Measurements from ENCODE around the genes SCAI and RABEPK.

- PRO-cap: no peak
These were observed 1.9 kb downstream of the NEK6 start for GRCh38 chr9:124259270-124260376.

GRCh38 chr9:124284271-124284768 is 26.6 kb downstream of the NEK6 start:
- PRO-cap: no peak

DNA sequence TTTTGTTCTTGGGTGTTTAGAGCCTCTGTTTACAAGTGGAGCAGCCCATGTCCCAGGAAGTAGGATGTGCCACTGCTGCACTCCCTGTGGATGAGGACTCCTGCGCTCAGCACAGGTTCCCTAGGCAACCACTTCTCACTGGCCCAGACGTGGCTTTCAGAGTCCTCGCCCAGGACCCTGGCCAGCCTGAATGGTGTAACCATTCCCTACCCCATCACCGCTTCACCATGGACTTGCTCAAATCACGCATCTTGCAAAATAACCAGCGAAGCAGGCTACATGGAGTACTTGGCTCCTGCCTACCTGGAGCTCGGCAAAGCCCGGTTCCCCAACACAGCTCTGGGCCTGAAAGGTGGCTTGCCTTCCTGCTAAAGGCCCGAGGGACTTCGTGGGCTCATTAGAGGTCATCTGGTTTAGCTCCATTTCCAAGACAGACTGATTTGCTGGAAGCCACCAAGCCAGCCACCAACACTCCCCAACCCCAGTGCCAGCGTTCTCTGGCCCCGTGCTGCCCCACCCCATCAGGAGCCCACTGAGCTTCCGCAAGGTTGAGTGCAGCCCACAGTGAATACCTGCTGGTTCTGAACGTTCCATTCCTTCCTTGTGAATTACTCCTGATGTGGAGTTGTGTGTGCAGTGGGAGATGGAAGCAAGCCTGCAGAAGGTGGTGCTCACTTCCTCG is 59.8 kb downstream of the PSMB7 start:
- PRO-cap: no peak

GRCh38 chr9:124385929-124386550 is 29.2 kb downstream of the PSMB7 start:
- PRO-cap: no peak

GRCh38 chr9:124624594-124625017 is 117.4 kb upstream of the NR5A1 start:
- PRO-cap: no peak

GRCh38 chr9:124665358-124665993 is 105.6 kb downstream of the NR6A1 start:
- PRO-cap: no peak

- PRO-cap: no peak
These were observed 46.0 kb downstream of the NR6A1 start for GRCh38 chr9:124725083-124725612.

DNA sequence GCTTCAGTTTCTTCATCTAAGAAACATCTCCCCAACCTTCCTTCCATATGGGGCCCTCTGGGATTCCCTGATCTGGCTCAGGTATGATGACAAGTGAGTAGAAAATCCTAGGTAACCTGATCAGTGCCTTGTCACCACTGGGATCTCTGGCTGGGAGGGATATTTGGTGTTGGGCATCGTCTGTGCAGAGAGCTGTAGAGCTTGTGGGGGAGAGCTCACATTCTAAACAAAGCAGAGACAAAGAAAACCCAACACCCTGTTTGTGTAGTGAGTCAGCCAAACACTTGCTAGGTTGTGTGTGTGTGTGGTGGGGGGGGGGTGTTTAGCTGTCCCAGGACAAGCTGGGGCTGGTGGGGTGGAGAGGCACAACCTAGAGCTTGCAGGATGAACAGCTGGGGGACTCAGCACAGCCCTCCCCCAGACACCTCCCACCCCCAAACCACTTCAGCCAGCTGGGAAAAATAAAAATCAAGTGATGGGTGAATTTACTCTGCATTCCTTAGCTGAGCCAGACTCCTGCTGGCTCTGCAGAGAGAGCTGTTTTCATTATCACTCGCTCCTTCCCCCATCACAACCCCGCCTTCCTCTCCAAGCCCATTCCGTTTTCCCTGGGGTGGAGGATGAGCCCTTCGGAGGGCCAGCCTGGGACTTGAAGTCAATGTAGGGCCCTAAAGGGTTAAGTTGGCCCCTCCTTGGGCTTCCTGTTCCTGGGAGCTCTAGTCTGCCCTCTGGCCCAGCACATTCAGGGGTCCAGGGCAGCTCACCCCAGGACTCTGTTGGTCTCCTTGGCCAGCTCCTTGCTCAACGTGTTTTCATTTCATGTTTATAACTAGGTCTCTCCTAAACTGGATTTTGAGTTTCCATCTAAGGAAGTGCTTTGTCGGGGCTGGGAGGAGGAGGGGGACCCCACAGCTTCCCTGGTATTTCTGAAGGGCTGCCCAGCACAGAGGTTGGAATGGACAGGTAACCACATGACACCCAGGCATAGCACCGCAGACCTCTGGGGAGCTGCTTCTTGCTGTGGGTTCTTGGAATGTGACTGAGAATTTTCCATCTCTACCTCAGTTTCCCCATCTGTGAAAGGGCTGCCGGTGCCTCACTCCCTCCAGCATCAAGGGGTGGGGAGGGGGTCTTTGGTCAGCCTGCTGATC is 2.7 kb downstream of the OLFML2A start:
- PRO-cap: no peak

DNA sequence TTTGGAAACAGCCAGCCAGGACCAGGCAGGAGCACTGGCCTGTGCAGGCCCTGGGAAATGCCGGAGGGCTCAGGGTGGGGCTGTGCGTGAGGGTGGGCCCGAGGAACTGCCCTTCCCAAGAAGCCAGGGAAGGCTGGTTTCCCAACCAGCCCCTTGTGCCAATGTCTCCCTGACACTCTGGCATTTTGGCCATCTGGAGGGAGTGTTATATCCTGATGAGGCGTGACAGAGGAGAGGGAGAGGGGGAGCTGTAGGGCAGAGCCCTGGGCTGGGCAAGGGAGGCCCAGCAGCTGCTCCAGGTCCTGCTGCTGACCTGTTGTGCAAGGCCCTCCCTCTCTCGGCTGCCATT is 16.1 kb downstream of the OLFML2A start:
- PRO-cap: no peak

DNA sequence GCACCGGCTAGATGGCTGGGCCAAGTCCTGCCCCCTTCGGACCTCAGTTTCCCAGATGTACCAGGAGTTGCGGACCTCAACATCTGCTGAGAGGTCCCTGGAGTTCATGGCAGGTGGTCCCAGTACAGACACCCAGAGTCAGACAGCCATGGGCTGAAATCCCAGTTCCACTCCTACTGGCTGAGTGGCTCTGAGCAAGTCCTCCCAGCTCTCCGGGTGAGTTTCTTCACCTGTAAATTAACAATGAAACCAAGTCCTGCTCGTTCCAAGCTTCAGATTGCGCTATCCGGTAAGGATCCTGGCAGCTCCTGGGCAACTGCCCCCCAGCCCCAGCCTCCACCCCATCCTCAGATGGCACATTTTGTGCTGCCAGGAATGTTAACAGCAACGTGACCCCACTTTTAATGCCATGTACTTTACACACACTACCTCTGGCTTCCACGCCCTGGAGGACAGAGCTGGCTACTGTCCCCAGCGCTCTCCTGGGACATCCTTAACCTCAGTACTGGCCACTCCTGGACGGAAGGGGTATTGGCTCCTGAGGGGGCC is 727 bp upstream of the WDR38 start:
- PRO-cap: no peak

DNA sequence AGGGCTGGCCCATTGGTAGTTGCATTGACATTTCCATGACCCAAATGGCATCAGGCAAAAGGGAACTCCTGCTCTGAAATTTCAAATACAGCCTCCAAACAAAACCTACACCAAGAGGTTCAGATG is 3.6 kb downstream of the WDR38 start:
- PRO-cap: no peak

- PRO-cap: no peak
These were observed 2.5 kb downstream of the RPL35 start for GRCh38 chr9:124858988-124859970.

DNA sequence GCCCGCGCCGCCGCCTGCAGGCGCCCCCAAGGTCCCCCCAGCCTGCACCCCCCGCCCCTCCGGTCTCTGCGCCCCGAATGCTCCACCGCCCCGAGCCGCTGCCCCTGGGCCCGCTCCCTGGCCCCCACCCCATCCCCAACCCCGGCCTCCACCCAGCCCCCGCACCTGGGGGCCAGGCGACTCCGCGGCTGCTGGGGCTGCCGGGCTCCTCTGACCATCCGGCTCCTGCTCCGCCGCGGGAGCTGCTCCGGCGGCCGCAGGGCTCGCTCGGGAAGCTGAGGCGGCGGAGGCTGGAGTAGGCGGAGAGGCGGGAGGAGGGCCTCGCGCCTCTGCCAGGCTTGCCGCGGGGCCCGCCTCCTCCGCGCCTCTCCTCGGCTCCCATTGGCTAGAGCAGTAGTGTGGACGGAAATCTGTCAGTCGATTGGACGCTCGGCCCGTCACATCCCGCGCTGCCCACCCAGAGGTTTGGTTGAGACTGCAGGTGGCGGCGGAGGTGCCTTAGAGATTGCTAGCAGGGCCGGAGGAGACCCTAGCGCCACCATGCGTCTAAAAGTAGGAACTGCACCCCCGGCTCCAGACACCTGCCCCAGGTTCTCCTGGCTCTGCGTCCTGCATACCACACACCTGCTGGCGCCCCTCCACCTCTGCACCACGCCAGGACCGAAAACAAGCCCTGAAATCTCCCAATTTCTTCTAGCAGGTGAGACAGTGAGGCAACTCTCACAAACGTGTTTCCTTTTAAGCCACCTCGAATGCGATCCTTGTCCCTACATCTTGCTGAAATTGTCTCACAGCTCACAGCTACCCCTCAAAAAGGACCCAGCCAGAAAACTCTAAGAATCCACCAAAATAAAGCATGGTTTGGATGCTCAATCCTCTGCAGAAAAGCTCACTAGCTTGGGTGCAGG is at the start of gene SCAI:
Gene SCAI (minus strand): TSS at position 309 of the 908 bp plus-strand sequence.
- PRO-cap: unidirectional peak, minus-strand start at position 301 of the sequence

GRCh38 chr9:125200085-125200683 is at the start of gene RABEPK:
Gene RABEPK, plus strand, starts transcription at chr9:125200542.
- PRO-cap: bidirectional peak, plus-strand start at chr9:125200585, minus-strand start at chr9:125200439

GRCh38 chr9:125486157-125487315 is 220.5 kb downstream of the MAPKAP1 start:
- PRO-cap: no peak

DNA sequence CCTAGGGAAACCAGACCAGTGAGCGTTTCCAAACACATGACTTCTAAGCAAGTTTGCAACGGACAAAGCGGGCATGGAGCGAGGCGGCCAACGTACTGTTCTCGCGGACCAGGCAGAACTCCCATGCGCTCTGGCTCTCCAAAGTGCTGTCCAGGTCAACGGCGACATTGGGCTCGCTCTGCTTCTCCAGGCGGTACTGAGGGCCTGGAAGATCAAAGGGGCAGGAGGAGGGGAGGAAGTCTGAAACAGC is 200.9 kb downstream of the MAPKAP1 start:
- PRO-cap: no peak

DNA sequence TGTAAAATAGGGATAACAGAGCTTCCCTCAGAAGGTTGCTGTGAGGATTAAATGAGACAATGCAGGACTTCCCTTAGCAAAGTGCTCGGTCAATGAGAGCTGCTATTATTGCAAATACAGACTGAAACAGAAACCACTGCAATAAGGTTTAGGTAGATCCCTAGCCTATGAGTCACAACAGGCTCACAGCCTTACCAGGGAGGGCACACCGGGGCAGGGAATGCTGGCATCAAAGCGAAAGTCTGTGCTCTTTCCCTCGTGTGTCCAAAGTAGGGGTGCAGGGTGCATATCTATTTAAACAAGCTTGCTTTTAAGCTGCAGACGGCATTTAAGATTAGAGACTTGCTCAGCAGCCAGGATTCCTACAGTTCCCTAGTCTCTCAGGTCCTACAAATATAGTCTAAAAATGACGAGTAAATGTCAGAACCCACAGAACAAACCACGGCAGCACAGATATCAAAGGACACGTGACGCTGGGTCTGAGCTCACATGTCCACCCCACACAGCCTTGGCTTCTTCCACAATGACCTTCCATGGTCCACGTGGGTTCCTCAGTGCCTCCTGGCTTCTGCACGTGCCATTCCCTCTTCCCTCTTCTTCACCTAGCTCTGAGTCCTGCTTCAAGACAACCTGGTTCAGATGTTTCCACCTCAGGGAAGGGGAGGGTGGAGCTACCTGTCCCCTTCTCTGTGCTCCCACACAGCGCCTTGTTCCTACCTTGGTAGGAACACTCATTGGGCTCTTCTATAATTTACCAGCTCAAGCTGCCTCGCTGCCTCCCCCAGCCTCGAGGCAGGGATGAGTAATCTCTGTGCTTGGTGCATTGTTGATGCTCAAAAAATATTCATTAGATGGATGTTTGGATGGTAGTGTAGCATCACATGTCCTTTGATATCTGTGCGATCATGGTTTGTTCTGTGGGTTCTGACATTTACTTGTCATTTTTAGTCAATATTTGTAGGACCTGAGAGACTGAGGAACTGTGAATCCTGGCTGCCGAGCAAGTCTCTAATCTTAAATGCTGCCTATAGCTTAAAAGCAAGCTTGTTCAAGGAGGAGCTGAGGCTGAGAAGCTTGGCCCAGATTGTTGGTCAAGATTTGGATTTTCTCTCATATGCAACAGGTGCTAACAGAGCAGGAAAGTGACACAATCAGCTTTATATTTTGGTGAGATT is 193.0 kb downstream of the MAPKAP1 start:
- PRO-cap: no peak

- PRO-cap: no peak
These were observed 169.0 kb downstream of the MAPKAP1 start for GRCh38 chr9:125537902-125538492.

DNA sequence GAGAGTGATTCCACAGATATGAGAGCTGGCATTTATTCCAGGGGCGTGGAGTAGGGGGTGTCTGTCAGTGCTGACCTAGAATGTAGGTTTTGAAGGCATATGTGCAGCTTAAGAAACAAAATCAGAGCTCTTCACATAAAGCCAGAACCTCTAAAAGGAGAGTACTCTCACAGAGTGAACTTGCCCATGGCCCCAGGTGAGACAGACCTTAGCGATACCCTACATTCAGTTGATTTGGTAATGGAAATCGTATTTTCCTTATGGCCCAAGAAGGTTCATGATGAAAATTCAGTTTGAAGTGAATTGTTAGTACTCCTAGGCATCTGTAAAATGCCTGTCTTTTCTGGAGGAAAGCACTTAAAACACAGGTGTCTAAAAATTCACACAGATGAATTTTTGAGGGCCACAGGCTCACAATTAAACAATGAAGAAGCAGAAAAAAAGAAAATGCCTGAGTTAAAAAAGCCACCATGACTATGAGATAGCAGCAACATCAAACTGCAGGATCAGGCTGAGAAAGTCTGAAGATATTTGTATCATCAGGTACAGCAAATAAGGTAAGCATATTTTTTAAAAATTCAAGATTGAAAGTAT is 121.4 kb downstream of the PBX3 start:
- PRO-cap: no peak

GRCh38 chr9:125915549-125915963 is 168.4 kb downstream of the PBX3 start:
- PRO-cap: no peak